HT-29 (cell line): Measurements from ENCODE around the genes MTRF1L and ARID1B.

GRCh38 chr6:151666317-151666984 lies 141.0 kb upstream of the ESR1 start:
- RAMPAGE, long total RNA, result no peak

GRCh38 chr6:151757374-151757936 lies 50.0 kb upstream of the ESR1 start:
- RAMPAGE, long total RNA, result no peak

GRCh38 chr6:152313489-152314691 lies 323.3 kb downstream of the SYNE1 start:
- RAMPAGE, long total RNA, result no peak

DNA sequence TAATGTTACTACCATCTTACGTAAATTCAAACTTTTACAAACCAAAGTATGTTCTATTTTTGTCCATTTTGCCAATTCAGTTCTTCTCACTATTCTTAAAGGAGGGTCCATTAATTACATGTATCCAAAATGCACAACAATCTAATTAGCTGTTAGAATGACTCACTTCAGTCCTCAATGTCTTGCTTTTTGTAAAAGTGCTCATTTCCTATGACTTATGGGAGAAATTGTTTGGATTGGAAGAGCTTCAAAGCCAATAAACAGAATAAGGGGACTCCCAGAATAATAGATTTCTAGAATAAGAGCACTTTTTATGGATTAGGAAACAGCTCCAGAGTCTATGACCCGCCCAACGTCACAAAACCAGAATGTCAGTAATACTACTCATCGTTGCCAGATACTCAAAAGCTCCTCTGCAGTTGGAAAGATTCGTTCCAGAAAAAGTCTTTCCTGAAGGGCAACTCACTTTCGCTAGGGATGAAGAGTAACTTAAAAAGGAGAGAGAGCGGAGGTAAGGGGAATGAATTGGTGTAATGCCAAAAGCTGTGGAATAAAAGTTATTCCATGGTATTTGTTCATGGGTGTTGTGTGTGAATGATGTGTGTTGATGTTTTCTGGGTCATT lies 64.8 kb downstream of the SYNE1 start:
- RAMPAGE, long total RNA, result no peak

DNA sequence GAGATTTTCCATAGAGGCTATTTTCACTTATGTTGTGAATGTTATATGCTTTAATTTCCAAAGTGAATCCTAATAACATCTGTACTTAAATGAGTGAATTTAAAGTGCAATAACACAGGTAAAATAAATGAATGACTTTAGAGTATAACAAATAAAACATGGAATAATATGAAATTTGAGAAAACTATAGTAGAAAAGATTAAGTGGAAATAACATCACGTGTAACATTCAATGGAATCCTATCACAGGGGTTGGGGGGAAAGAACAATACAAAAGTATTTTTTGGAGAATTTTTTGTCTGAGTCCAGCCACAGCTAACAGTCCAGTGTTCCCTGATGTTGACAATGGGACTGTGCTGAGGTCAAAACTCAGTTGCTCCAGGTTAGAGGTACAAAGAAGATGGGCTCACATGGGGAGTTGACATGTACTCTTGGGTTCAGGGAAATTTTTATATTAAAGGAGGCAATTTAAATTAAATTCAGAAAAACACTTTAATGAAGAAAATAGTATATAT lies 887 bp downstream of the MYCT1 start:
- RAMPAGE, long total RNA, result no peak

GRCh38 chr6:152987104-152987566 lies 4.3 kb upstream of the FBXO5 start:
- RAMPAGE, long total RNA, result no peak

DNA sequence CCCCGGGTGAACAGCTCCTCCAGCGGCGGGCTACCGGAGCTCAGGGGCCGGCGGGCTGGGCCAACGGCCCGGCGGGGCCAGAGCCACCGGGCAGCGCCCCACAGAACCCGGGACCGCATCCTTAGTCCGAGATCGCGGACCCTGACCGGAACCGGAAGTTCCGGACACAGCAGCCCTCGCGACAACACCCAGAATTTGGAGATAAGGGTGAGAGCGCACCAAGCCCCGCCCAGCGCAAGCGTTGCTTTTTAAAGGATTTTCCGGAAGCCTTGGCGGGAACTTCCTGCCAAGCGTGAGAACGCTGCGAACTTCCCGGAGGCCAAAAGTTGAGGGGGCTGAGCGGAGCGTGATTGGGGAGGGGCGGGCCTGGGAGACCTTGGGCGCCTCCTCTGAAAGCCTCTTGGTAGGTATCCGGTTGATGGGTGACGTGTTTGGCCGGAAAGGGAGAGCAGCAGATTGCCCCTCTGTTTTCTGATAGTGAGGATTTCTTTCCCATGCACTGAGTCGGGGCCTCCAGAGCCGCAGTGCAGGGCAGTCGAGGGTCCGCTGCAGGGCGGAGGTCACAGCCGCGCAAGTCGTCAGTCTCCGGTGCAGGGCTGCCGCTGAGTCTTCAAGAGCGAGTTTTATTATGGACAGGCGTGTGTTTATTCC lies at the start of gene MTRF1L:
Gene MTRF1L, minus strand, starts transcription at position 143 of the 651 bp plus-strand sequence.
- RAMPAGE, long total RNA, result no peak

DNA sequence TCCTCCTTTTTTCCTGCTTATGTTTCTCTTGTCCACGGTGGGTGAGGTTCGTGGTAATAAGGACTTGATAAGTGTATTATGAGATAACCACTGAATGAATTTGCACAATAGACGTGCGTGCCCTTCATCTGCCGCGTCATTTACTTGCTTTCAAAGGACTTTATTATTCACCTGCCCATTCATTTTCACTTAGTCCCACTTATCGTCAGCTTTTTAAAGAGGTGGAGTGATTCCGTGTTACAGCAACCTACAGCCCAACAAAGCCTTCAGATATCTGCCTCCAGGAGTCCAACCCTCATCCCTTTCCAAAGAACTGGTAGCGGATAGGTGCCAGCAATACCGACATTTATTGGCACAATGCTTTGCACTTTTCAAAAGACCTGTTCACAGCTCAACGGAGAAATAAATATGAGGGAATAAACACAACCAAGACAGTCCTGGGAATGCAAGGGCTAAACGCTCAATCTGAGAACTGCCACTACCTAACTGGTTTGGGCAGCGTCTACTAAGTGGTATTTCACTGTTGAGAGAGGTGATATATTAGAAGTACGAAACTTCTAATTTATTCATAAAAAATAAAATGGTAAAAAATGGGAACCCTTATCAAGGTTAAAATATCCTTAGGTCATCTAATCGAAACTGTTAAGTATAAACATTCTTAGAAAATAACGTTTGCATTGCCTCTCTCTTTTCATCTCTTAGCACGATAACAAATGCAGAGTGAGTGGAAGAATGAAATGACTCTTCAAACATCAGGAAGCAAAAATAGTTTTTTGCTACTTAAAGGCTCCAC lies 905 bp upstream of the MTRF1L start:
- RAMPAGE, long total RNA, result no peak

GRCh38 chr6:154515595-154516387 lies 5.3 kb upstream of the CNKSR3 start:
- RAMPAGE, long total RNA, result no peak

DNA sequence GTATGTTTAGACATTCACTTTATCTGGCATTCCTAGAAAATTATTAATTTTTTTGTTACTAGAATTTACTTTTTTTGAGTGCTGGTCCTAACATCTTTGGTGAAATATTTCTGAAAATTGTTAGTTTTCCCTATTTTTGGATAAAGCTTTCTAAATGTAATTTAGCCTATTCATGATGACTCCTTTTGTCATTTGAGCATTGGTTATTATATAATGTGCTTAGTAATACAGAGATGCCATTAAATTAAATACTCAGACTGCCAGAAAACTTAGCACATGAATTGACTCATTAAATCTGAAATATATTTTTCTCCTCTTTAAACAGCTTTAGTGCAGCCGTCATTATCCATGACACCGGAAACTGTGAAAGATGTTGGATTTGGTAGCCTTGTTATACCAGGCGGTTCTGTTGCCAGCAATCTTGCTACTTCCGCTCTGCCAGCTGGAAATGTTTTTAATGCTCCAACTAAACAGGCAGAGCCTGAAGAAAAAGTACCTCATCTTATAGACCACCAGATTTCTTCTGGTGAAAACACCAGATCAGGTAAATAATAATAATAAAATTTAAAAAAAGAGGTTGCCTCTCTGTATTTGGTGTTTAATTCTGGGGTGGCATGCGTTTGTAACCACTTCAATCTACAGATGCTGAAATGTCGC lies 97.5 kb downstream of the SCAF8 start:
- RAMPAGE, long total RNA, result no peak

DNA sequence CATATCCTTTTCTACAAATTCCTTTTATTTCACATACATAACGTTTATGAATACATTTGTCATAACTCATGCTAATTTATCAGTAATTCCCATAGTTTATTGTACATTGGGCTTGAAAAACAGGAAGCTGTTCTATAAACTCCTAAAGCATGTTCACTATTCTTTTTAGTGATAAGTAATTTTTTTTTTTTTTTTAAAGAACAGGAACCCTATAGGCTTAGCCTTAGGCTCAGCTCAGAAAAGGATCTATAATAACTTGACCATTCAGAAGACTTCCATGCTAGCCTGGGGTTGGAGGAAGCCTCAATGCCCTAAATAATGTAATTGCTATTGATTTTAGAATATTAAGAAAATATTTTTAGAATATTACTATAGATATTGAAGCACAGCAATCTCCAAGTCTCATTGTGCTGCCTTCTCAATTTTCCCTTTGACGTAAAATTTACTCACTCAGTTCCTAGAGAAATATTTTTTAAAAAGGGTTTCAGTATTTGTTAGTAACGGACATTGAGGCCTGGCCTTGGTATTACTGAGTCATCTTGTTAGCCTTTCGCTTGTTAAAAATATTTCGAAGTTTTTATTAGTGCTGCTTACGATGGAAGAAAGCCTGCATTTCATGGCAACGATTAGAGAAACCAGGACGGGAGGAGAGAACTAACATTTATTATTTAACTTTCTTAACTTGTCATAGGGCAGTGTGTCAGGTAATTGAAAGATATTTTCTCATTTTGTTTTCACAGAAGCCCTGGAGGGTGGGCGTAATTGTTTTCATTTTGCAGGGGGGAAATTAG lies 82.1 kb downstream of the TIAM2 start:
- RAMPAGE, long total RNA, result no peak

DNA sequence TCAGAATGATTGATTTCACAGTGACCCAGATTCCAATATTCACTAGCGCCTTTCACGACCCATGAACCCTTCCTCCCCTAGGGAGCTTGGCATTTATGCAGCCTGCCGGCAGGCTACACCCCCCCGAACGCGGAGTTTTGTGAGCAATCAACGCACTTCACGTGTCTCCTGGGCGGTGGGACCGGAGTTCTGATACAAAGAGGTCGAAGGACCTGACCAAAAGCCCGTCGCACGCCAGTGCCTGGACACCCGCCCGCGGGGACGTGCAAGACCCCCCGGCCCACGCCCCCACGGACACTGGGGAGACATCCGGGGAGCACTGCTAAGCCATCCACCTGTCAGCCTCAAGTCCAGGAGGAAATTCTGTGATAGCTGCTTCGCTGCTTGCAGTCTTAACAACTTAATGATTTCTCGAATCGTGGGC lies 311 bp downstream of the TFB1M start:
- RAMPAGE, long total RNA, result no peak

- RAMPAGE, long total RNA, result no peak
These were observed 37.1 kb downstream of the NOX3 start for GRCh38 chr6:155418545-155418862.

- RAMPAGE, long total RNA, result no peak
These were observed 73.3 kb upstream of the NOX3 start for GRCh38 chr6:155528846-155529522.

DNA sequence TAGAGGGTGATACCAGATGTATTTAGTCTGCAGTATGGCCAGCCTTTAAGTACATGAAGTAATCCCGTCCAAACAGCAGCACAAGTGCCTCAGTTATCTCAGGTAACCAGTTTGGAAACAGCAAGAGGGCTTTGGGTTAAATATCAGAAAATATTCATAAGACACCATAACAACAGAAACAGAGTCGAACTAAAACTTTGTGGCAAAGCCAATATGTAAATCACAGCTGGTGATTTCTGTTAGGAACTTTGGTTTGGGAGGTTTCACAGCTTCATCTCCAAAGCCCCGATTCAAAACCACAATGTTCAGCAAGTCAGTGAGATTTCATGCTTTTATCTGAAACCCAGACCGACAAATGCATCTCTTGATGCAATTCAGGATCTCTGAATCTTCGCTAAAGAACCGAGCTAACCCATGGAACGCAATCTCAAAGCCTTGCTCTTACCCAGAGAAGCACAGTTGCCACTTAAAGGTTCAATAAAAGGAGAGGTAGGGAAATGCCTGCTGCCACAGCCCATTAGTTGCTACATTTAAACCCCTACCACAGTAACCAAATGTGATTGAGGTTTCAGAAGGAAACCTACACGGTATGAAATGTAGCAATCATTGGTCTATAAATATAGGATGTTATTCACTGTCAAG lies 381.1 kb upstream of the ARID1B start:
- RAMPAGE, long total RNA, result no peak

GRCh38 chr6:156651345-156651818 lies 125.8 kb upstream of the ARID1B start:
- RAMPAGE, long total RNA, result no peak

DNA sequence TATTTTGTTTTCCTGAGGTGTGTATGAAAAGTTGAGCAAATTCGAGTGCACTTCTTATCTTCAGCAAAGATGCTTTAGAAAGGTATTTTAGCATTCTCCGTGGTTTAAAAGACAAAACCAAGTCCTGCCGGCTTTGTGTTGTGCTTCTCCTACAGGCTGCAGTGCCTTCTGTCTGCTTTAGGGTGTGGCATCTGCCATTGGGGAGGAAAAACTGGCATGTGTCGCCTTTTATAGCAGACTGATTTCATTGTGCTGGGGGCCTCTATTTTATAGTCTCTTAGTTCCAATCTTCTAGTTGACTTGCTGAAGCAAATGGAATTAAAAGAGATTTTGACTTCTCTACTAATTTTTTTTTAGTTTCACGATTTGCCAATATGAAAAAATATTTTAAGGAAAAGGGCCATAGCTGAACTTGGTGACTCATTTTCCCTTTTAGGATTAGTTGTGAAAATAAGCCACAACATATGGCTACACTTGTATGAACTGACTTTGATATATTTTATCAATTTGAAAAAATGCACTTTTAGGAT lies 2.1 kb upstream of the ARID1B start:
- RAMPAGE, long total RNA, result no peak

DNA sequence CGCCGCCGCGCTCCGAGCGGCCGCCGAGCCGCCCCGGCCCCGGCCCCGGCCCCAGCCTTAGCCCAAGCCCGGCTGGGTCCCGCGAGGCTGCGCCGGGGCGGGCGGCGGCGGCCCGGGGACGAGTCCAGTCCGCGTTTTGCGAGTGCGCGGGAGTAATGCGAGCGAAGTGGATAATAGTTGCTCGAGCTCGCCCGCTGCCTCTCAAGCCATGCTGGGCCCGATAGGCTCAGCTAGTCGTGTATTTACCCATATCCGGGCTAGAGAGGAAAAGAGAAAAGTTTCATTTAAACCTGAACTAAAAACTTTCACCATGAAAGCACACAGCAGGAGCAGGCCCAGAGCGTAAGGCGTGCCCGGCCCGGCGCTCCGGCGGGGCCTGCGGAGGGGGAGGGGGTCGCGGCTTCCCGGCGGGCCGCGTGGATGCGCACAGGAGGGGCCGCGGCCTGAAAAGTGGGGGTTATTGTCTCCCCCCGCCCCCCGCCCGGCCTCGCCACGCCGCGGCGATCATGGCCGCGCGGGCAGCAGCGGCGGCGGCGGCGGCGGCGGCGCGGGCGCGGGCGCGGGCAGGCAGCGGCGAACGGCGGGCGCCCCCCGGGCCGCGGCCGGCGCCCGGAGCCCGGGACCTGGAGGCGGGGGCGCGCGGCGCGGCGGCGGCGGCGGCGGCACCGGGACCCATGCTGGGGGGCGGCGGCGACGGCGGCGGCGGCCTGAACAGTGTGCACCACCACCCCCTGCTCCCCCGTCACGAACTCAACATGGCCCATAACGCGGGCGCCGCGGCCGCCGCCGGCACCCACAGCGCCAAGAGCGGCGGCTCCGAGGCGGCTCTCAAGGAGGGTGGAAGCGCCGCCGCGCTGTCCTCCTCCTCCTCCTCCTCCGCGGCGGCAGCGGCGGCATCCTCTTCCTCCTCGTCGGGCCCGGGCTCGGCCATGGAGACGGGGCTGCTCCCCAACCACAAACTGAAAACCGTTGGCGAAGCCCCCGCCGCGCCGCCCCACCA lies at the start of gene ARID1B:
Gene ARID1B, plus strand, starts transcription at position 204 of the 1,000 bp plus-strand sequence.
- RAMPAGE, long total RNA, result no peak

- RAMPAGE, long total RNA, result no peak
These were observed 159.6 kb downstream of the ARID1B start for GRCh38 chr6:156936725-156937293.

DNA sequence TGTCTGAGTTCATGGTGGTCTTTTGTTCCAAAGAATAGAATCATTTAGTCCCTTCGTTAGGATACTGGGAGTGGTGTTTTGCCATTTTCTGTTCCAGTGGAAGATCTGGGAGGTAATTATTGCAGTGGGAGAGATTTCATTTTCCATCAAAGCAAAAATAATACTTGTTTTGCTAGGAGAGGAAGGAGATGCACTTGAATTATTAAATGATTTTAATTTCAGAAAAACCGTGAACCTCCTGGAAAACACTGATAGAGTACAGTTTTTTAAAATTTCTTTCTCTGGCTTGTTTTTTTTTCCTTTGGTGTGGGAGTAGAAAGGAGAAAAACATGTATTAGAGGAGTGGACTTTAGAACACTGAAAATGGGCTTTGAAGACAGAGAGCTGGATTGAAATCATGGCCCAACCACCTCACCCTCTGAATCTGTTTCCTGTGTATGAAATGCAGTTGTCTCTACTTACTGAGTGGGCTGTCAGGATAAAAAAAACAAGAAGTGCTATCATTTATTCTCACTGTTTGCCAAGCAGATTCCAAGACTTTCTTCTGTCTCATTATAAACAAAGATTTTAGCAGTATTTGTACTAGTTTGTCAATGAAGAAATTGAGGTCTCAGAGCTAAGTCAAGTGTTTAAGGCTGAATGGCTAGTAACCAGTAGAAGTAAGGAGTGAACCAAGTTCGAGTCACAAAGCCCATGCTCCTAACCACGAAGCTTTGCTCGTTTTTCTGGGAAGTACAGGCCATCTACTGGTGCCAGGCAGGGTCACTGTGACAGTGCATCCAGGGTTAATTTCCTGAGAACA lies 256.5 kb downstream of the TMEM242 start:
- RAMPAGE, long total RNA, result no peak